ENCODE measurements around a stretch of chr2.

- PRO-cap, result no peak
These were observed 2.5 kb downstream of the COL3A1 start for GRCh38 chr2:188976534-188977129.

DNA sequence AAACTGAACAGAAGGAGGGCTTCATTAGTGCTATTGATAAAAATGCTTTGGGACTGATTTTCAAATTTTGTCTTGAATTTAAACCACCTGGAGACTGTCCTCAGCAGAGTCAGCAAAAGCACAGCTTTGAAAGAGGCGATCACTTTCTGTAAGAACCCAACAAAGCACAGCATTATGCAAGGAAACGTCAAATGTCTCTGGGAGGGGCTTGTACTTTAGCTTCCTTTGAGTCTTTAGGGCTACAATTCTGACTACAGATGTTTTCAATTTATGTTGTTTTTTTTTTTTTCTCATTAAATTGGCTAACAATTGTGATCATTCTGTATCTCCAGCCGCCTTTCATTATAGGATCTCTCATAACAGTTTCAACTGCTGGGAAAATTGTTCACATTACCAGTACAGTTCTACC lies 48.3 kb downstream of the COL3A1 start:
- PRO-cap, result no peak

DNA sequence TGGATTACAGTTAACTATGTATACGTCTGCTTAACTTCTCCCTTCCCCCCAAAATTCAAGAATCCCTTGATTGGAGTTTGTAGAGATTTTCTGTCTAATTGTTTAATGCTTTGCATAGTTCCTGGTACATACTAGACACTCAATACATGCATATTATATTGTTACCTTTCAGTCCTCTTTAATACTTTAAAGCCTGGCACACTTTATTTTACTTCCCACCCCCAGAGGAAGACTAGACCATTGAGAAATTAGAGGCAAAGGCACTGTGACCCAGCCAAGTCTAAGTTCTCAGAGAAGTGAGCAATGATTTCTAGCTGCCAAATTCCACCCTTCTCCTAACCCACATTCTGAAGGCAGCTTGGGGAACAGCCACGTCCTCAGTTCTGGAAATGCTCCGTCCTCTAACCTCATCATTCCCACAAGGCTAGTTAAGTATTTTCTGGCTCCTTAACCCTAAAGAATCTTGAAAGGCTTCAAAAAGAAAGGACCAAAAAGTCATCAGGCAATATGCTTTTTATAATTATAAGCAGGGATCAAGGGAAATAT lies 86.7 kb downstream of the COL5A2 start:
- PRO-cap, result unidirectional peak, plus-strand start at position 350 of the sequence

- PRO-cap, result no peak
These were observed 28.4 kb downstream of the ANKAR start for GRCh38 chr2:189702680-189703442.

- PRO-cap, result no peak
These were observed 40.9 kb downstream of the C2orf88 start for GRCh38 chr2:190221654-190221853.

- PRO-cap, result bidirectional peak, plus-strand start at chr2:190478004, minus-strand start at chr2:190477987
These were observed 56.5 kb downstream of the NEMP2 start for GRCh38 chr2:190477771-190478618.

DNA sequence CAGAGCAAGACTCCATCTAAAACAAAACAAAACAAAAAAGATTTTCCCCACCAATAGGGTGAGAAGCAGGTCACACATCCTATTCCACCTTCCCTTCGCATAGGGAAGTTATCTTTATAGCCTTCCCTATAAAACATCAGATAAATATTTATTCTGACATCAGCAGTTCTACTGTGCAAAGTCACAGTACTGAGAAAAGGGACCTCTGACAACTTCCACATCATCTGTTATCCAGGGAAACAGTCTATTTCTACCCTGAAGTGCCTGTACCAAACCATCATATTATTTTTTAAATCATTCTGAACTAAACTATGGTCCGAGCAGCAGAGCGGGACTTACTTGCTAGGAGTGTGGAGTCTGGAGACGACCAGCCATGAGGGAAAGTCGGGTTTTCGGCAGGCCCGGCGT lies 24.5 kb downstream of the NEMP2 start:
- PRO-cap, result no peak

GRCh38 chr2:190655002-190655452 lies 6.1 kb downstream of the NAB1 start:
- PRO-cap, result no peak

- PRO-cap, result no peak
These were observed 111.9 kb downstream of the NAB1 start for GRCh38 chr2:190760778-190761117.

DNA sequence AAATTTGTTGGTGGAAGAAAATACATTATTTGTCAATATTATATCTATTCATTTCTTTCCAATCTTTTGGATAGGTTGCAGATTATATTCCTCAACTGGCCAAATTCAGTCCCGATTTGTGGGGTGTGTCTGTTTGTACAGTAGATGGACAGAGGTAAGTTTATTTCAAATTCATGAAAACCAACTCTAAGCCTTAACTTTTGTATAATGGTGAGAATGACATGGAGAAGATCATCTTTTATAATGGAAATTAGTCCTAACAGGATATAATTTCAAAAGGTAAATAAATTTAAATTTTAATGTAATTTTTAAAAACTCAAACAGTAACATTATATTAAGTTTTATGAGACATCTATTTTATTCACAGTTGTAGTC lies 21.2 kb downstream of the GLS start:
- PRO-cap, result no peak

DNA sequence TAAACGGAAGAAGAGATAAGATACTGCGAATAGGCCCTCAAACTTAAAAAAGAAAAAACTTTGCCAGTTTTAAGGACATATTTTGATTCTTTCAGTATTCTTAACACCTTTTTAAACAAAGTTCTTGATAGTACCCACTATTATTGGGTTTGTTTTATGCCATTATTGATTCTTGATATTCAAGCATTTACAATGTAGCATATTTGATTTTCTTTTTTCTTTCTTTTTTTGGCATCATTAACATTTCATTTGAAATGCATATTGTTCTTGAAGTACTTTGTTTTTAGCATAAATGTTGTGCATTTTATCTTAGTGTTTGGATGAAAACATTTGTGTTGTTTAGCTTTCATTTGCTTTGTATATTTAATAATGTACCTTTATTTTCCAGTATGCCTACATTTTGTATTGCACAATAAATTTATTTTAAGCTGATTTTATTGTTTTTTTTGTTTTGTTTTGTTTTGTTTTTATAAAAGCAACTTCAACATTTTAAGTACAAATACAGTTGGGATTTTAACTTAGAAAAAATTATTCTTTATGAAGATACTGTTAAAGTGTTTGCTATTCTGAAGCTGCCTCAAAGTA lies 54.3 kb downstream of the GLS start:
- PRO-cap, result no peak

DNA sequence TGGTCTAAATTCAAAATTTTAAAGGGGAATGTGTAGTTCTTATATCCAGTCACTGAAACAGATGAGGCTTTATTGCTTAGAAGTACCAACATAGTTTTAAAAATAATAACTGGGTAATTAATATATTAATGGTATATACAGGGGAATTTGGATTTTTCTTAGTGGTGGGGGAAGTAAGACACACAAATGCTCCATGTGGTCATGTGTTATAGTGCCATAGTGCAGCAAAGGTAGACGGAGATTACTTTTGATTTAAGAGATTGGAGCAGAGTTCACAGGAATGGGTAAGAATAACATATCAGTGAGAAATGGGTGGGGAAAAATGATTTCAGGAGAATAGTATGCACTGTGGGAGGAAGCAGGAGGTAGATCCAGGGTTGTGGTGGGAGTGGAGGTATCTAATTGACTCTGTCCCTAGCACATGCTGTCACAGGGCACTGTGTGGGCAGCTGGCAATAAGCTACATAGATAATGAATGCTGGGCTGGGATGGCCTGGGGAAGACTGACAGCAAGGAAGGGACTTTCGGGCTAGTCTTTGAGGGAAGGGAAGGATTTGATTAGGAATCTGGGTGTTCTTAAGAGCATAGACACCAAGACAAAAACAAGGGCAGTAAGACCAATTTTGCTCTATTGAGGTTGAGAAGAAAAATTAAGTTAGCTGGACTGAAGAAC lies 65.3 kb downstream of the STAT1 start:
- PRO-cap, result no peak

DNA sequence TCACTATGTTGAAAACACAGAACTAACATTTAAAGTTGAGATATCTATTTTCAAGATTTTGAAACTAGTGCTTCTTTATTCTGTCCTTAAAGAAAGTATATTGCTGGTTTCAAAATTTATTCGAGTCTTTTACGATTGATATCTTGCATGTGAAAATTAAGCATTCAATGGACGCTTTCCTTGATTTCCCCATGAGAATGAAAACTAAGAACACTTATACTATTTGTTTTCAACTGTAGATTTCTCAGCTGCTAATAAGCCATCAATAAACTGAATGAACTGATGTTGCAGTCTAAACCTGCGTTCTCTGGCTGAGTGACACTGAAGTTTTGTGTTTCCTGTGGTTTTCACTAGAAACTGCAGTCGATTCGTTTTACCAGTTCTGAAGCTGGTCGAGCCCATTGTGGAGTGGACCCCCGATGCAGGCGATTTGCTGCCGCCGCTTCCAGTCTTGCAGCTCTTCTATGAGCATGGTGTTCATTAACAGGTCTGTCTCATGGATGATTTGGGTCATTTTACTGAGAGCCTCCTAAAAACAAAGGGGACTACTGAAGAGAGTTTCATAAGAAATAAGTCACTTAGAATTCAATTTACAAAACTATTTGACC lies 50.6 kb upstream of the STAT1 start:
- PRO-cap, result no peak

DNA sequence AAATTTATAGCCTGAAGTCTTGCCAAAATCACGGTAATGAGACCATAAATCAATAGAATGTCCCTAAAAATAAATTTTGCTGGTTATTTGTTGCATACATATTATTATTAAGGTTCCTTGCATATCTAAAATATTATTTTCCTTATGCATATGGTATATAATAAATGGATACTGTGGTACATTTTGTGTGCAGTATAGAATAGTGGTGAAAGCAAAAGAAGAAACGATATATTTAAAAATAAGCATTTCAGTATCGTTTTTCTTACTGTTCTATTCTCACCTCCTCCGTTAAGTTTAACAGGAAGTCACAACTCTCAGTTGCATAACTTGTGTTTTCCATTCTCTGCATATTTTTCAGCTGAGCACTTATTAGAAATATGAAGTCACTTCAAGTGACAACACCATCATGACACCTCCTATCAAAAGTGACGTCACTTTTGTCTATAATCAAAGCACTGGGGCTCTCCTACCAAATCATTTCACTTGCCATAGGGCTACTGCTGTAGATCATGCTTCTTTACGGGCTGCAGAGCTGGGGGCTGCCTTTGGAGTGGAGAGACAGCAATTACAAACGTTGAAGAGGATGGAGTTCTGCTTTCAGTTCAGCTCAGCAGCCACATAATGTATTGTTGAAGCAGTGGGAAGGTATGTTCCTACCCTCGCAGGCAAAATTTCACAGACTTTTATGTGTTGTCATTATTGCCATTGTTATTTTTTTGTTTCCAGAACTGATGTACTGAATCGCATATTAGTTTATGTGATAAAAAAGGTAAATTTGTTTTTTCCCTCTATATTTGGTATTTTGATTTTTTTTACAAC lies 36.4 kb downstream of the STAT4 start:
- PRO-cap, result no peak

DNA sequence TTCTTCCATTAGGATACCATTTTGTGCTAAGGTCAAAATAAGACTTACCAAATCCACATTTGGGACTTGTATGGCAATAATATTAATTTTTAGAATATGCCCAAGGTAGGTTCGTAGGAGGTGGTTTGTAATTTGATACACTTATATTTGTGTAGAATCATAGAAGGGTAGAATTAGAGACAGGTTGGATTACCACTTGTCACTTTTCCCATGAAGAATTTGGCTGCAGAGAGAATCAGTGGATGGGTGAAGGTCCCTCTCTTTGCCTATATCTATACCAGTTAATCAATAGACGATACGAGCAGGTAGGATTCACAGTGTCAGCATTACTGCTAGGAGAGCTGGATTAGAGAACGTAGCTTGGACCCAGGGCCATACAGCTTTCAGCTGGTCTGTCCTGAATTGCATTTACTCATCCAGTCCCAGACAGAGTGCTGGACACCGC lies 145.4 kb downstream of the MYO1B start:
- PRO-cap, result no peak

- PRO-cap, result no peak
These were observed 39.5 kb upstream of the NABP1 start for GRCh38 chr2:191638461-191638824.

GRCh38 chr2:191695423-191696569 lies 17.9 kb downstream of the NABP1 start:
- PRO-cap, result no peak

- PRO-cap, result no peak
These were observed 3.6 kb downstream of the CAVIN2 start for GRCh38 chr2:191843317-191843605.

DNA sequence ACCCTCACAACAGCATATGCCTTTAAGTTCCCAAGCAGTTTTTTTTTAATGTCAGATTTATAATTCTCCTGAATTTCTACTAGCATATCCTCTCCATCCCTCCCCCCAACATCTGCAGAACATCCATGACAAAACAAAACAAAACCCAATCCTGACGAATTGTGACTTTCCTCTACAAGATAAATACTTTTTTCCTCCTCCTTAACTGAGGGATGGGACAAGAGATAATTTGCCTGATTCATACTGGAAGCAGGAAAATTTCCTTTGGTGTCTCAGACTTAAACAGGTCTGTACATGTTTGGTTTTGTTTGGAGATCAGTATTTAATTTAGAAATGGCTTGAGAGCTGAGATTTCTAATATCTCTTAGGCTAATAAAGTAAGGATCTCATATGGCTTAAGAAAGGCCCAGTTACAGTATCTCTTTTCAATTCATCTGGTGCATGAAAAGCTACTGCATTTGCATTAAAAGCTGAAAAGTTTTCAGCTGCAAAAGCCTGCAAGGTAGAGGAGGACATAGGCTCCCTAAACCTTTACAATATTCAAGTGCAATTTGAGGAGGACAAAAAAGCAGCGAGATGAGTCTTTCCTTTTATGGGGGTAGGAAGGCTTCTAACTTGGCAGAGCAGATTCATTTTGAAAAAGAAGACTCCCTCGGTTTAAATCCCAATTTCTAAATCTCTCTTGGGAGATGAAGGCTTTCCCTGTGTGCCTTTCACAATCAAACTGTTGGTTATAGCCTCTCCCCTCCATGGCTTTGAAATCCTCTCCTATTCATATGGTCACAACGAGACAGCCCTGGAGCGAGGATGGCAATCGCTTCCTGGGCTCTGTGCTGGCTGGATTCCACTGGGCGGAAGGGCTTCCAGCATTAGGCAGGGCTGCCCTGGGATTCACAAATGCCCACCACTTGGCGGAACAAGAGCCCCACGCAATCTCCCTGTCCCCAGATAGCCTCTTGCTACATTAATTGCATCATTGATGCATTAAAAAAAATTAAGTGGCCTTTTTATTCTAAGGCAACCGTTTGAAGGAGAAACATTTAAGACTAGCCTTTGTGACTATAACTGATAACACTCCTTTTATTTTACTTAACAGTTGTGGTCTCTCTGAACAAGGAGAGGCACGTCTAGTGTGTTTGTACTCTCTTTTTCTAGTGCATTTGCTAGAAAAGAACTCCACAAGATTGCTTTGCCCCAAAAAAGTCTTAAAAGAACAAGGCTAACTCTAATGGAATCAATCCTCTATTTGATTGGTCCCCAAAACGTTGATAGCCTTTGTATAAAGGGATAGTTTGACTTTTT lies 1.8 kb downstream of the CAVIN2 start:
- PRO-cap, result bidirectional peak, plus-strand start at position 783 of the sequence, minus-strand start at position 541 of the sequence; bidirectional peak, plus-strand start at position 1,039 of the sequence, minus-strand start at position 849 of the sequence

DNA sequence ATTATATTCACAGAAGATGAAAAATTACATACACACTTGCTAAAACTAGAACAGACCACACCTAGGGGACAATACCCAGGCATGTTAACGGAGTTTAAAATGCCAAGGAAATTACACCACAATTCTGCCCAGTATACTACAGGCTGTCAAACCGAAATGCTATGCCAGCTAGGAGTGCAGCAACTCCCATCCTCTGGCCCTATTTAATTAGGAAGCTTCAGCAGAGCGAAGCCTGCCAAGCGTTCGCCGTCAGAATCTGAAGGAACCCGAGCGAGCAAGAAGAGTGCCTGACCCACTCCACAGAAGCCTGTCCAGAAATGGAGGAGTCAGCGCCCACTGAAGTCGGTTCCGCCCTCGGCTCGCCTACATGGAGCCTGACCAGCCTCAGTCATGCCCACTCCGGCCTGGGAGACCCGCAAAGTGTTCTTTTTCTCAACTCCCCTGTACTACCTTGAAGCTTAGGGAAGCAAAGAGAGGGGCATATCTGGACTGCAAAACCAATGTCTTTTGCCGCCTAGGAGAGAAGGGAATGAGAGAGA lies 1.5 kb downstream of the TMEFF2 start:
- PRO-cap, result no peak

All from right common carotid artery plus branches (tissue), 1 donor.